ENCODE measurements around a stretch of chr3.

GRCh38 chr3:66477189-66478266, 23.3 kb downstream of the LRIG1 start:
- PRO-cap, 10 experiments, result no peak in any of the 10 experiments

DNA sequence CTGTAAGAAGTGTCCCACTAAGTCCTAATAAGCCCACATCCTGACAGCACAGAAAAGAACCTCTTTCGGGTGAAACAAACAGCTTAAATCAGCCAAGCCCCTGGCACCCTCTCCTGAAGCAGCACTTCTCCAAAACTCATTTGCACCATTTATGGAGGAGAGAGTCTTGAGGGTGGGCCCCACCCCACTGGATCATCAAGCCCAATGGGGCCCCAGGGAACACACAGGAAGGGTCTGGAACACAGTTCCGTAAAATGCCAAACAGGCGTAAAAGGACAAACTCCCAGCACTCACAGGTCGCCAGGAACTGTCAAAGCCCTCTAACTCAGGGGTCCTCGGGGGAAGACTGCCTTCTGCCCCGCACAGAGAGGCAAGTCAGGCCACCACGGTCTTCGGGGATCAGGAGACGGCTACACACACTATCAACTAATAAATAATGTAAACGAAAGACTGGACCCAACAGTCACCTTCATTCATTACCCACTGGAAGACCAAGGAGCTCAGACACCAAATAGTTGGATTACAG, 1.5 kb downstream of the LRIG1 start:
- PRO-cap, 10 experiments, result peak in 7 of 10 experiments; most common plus-strand start position 286 of the sequence (in 4); most common minus-strand start position 123 of the sequence (in 4)

DNA sequence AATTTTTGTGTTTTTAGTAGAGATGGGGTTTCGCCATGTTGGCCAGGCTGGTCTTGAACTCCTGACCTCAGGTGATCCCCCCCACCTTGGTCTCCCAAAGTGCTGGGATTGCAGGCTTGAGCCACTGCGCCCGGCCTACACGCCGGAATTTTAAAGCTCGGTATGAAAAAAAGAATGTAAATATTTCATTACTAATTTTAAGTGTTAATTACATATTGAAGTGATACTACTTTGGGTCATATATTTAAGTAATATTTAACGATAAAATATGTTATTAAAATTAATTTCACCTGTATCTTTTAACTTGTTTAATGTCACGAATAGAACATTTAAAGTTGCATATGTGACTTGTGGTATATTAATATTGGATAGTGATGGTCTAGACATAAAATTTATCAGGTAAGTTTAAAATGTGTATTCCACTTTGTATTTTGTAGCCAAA, 45.5 kb upstream of the LRIG1 start:
- PRO-cap, 10 experiments, result no peak in any of the 10 experiments

GRCh38 chr3:66885214-66886055, 112.7 kb upstream of the KBTBD8 start:
- PRO-cap, 10 experiments, result no peak in any of the 10 experiments

- PRO-cap, 10 experiments, result no peak in any of the 10 experiments
Measured at GRCh38 chr3:66971830-66972224, 26.3 kb upstream of the KBTBD8 start.

- PRO-cap, 10 experiments, result peak in 1 of 10 experiments; most common plus-strand start chr3:67296593 (in 1)
Measured at GRCh38 chr3:67296479-67296842, 298.4 kb downstream of the KBTBD8 start.

- PRO-cap, 10 experiments, result no peak in any of the 10 experiments
Measured at GRCh38 chr3:67540077-67540494, 114.3 kb downstream of the SUCLG2 start.

DNA sequence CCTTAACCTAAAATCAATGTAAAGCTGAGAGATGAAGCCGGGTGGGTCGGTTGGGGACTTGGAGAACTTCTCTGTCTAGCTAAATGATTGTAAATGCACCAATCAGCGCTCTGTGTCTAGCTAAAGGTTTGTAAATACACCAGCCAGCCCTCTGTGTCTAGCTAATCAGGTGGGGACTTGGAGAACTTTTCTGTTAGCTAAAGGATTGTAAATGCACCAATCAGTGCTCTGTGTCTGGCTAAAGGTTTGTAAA, 687 bp upstream of the SUCLG2 start:
- PRO-cap, 10 experiments, result no peak in any of the 10 experiments

DNA sequence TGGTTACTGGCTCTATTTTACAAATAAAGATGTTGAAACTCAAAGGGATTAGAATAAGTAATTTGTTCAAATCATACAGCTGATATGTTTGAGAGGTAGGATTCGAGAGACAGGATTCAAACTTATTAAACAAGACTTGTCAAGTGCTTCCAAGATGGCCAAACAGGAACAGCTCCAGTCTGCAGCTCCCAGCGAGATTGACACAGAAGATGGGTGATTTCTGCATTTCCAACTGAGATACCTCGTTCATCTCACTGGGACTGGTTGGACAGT, 56.4 kb upstream of the TAFA1 start:
- PRO-cap, 10 experiments, result no peak in any of the 10 experiments

DNA sequence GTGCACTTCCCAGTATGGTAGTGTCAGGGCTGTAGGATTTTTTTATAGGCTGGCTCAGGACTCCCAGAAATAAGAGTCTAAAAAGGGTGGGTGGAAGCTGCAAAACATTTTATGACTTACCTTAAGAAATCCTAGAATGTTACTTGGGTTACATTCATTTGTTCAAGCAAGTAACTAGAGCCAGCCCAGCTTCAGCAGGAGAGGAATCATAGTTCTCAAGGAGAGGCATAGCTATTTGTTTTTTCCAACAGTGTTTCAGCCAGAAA, 417.3 kb downstream of the TAFA4 start:
- PRO-cap, 10 experiments, result peak in 1 of 10 experiments; most common plus-strand start position 174 of the sequence (in 1)

DNA sequence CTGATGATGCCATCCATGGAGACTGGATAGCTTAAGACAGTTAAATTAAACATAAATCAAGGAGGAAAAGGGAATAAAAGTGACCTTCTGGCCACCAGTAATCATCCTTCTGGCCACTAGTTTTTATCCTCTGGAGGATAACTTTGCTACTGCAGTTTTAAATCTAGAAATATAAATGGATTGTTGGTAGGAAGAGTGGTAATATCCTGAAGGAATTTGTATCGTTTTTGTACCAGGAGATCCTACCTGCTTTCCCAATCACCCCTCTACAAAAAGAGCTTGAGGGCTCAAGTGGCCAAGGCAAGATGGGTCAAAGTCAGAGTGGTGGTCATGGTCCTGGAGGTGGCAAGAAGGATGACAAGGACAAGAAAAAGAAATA, 297.0 kb downstream of the TAFA4 start:
- PRO-cap, 10 experiments, result no peak in any of the 10 experiments

- PRO-cap, 10 experiments, result no peak in any of the 10 experiments
Measured at GRCh38 chr3:69047160-69048348, 4.6 kb downstream of the TMF1 start.

DNA sequence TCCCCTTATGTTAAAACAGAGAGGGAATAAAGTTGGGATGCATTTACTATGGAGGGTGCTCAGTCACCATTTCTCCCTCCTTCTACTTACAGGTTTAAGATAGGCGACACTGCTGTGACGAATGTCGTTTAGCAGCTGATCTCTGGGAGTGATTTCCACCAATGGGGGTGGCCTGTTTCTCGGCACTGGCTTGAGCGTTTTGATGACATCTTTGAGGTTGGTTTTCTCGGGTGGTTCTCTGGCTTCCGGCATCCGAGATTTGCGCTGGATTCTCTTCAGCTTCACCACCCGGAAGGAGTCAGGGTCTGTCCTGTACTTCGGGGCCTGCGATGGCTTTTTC, 3.8 kb downstream of the LMOD3 start:
- PRO-cap, 10 experiments, result no peak in any of the 10 experiments

DNA sequence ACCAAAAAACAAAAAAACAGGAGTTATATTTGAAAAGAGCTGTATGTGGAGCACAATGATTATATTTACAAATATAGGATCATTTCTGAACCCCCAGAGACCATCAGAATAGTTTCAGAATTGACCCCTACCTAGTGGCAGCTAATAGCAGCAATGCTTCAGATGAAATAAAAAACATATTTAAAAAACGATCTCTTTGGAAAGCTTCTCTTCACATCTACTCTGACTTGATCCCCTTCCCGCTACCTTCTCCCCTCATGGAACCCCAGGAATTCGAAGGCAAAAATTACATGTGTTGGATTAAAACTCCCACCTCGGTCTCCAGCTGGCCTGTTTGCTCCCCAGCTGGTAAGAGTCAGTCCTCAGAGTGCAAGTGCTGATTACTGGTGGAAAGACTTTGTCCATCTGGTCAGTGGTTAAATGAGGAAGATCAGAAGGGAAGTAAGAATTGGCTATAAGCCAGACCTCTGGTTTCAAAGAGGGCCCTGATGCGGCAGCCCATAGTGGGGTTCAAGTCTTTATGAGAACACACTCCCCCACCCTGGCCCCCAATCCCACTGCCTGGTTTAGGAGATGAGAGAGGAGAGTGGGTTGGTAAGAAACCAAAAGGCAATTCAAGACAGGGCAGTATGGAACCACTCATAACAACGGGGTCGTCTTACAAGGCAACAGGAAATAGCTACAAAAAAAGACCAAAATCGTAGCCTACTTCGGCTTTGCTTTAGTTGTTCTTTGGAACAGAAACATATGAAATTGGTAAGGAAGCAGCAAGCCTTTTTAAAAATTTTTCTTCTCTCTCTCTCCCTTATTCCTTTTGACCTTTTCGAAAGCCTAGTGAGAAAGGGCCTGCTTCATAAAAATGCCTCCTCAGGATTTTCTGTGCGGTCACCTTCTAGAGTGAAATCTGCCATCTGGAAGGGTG, 65.1 kb downstream of the FRMD4B start:
- PRO-cap, 10 experiments, result no peak in any of the 10 experiments

DNA sequence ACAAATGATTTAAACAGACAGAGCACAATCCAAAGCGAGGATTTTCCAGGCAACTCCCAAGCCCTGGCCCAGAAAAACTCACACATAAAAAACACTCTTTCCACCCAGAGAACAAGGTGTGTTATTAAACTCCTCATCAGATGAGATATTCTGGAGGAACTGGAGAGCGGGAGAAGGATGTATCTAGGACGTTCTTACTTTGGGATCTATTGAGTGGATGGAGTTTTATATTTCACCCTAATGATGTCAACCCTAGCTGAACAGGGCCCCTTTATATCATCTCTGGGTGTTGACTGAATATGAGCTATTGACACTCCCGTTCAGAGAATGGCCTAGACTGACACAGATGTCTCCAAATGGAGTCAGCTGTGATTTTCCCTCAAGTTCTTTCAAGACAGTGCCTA, 63.9 kb downstream of the FRMD4B start:
- PRO-cap, 10 experiments, result peak in 1 of 10 experiments; most common minus-strand start position 201 of the sequence (in 1)

DNA sequence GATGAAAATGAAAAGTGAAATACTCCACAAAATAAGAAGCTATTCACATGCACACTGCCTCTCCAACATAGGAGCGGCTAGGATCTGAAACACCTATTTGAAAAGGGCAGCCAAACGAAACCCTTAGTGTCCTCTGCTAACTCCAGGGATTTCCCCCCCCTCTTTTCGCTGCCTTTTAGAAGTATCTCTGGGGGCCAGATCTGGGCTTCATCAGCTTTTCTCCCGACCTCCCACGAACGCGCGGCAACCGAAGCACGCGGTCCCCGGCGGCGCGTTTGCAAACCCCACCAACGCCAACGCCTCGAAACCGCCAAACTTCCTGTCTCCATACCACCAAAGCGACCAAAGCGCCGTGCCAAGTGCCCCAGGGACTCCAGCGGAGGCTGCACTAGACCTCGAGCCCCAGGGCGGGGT, 155.8 kb upstream of the FRMD4B start:
- PRO-cap, 10 experiments, result no peak in any of the 10 experiments

DNA sequence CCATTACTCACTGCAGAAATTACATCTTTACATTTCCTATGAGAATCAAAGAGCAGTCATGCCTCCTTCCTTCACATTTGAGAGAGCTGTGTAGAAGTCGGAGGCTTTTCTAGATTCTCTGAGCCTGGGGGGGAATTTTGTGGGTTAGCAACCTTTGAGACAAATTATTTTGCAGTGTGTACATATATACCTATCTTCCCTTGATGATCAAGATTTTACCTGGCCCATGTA, 491.4 kb upstream of the MDFIC2 start:
- PRO-cap, 10 experiments, result peak in 3 of 10 experiments; most common plus-strand start position 82 of the sequence (in 1); most common minus-strand start position 79 of the sequence (in 3)

- PRO-cap, 10 experiments, result no peak in any of the 10 experiments
Measured at GRCh38 chr3:71010499-71011220, 572.9 kb downstream of the FOXP1 start.

DNA sequence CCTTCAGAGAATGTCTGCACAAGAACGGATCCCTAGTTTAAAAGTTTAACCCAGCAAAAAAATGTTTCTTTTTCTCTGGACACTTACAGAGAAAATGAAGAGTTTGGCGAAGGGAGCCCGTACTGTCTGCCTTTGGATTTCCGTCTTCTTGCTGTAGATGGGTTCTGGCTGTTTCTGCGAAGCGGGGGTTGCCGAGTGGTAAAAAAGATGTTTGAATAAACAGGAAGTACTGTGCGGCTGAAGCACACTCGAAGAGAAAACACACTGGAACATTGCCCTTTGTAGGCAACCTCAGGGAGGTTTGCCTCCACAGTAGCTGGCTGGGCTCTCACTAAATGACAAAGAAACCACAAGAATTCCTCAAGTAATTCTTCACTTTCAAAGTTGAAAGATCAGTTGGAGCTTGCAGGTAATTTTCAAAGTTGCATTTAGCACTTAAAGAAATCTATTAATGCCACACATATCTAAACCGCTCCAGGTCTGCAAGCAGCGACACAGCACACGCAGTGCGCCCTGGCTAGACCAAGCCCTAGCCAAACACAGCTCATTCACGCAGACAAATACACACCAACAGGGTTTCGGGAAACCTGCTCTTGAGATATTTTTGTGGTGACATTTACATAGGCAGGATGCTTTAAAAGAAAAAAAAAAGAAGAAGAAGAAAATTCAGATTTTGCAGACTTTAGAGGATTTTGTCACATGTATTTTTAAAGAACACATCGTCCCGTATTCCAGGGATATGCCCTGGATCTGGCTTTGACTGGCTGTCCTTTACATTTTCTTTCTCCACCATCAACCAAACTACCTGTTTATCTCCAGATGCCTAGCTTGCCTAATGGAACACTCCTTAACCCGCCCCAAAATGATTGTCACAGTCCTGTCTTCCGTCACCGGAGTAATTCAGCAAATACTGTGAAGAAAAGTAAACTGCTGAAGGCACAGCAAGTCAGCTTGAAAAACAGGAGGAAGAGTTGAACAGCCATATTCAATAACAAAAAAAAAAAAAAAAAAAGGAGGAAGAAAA, 452.8 kb downstream of the FOXP1 start:
- PRO-cap, 10 experiments, result peak in 10 of 10 experiments; most common plus-strand start position 282 of the sequence (in 5); most common minus-strand start position 176 of the sequence (in 7)

DNA sequence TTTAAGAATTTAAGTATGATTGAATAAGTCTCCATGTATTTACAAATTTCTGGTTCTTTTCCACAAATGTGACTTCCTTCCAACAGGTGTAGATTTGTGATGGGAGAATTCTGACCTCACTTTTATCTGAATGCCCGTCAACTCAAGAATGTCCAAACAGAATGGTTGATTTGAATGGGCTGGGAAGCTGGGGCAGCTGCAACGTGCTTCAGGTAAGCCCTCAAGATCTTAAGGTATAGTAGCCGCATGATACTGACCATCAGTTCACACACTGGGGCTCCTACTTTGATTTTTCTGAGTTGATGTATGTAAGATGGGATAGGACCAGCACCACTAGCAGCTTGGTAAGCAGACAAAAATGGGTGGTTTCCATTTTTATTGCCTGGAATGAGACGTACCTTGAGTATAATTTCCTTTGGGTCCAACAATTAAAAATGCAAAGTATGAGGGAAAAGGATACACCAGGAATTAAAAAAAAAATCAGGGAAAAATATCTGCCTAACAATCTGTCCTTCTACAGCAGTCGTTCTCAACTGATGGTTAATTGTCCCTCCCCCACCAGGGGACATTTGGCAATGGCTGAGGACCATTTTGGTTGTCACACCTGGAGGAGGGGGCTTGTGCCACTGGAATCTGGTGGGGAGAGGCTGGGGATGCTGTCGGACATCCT, 367.1 kb downstream of the FOXP1 start:
- PRO-cap, 10 experiments, result no peak in any of the 10 experiments

Data from Metastatic Breast Carcinoma in the Brain (tissue), 10 donors.